RPMI7951 (cell line): ENCODE measurements around a stretch of chr15.

DNA sequence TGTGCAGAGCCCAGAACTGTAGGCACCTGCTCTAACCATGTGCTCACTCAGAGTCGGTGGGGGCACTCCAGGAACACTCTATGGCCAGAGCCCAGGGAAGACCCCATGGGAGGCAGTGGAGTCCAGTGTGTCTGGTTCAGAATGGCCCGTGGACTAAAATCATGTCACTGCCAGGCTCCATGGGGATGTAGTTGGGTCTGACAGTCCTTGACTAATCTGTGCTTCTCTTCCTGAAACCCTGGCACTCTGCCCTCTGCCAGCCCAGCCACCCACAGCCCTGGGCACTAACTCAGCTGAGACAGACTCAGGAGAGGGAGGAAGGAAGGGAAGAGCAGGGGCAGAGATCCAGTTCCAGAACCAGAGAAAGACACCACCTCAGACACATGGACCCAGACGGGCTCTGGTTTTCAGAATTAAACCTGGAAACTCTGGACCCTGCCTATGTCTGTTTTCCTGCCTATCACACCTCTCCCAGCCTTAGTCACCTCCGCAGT, 56.6 kb upstream of the INSYN1 start:
- RAMPAGE, long total RNA = no peak

DNA sequence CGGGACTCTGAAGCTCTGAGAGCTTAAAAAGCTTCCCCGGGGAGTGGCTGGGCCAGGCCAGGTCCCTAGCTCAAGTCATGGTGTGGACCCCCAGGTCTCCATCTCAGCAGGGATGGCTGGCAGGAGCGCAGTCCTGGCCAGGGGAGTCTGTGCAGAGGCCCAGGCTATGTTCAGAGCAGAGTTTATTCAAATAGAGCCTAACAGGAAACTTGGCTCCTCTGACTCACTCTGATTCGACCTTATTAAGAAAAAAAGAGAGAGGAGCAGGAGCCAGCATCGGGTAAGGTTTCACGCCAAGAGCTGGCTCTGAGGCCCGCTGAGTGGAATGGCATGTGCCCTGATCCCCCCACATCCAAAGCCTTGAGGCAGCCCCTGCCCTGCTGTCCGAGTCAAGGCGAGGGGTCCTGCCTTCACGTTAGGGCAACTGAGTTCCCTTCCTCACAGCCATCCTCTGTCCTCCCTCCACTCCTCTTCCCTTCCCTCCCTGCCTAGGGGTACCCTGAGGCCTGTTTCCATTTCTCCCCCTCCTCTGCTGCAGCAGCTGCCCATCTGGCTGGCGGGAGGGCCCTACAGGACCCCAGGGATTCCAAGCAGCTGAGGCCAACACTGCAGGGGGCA, 1.9 kb upstream of the LOXL1 start:
- RAMPAGE, long total RNA = no peak

DNA sequence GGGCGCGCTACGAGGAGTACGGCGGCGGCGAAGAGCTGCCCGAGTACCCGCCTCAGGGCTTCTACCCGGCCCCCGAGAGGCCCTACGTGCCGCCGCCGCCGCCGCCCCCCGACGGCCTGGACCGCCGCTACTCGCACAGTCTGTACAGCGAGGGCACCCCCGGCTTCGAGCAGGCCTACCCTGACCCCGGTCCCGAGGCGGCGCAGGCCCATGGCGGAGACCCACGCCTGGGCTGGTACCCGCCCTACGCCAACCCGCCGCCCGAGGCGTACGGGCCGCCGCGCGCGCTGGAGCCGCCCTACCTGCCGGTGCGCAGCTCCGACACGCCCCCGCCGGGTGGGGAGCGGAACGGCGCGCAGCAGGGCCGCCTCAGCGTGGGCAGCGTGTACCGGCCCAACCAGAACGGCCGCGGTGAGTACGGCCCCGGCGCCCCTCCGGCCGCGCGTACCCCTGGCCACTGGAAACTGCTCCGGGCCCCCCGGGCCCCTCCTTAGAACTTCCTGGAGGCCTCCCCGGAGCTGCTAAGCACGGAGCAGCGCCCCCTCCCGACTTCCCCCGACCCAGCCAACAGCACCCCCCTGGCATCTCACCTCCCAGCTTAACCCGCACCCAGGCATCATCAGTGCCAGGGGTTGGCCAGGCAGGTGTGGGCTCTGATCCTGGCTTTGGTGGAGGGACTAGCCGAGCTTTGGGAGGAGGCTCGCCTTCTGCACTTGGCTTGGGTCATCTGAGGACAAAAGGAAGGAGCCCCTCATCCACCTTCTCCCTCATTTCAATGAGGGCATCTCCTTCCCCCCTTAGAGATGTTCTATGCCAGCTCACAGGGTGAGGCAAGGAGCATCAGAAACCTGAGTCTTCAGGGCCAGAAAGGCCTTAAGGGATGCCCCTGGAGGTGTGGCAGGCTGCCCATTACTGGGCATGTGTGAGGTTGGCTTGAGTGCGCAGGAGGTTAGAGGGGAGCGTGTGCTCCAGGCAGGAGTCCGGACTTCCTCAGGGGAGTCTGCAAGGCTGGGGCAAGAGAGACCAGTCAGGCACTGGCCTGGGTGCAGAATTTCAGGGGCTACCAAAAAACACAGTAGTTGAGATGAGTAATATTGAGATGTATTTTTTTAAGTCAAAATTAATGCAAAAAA, 1.6 kb downstream of the LOXL1 start:
- RAMPAGE, long total RNA = no peak

DNA sequence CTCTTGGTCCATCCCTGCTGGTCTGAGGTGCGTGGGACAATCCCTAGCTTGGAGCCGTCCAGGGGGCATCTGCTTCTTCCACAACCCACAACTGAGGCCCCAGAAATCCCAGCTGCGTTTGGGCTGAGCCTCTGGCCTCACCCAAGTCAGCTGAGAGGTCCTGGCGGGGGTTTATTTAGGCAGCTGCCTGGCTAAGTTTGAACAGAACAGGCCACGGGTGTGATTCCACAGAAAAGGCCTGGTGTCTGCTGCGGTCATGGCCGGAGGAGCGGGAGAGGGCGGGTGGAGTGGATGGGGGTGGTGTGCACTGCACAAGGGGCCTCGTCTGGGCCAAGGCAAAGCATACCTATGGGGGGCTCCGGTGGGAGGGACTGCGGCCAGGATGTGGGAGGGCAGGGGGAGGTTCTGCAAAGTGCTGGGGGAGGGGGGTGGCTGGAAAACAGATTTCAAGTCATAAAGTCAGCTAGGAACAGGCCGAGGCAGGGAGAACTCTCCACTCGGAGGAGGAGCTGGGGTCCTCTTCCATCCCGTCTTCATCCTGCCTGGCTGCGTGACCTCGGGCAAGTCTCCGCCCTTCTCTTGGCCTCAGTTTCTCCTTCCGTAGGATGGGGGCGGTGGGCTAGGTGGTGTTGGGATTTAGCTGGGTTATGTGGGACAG, 713 bp downstream of the ISLR start:
- RAMPAGE, long total RNA = no peak

GRCh38 chr15:74179819-74180680, 6.5 kb downstream of the ISLR start:
- RAMPAGE, long total RNA = no peak

GRCh38 chr15:74217038-74217300, 14.4 kb upstream of the STRA6 start:
- RAMPAGE, long total RNA = no peak

- RAMPAGE, long total RNA = no peak
Measured at GRCh38 chr15:74234290-74234735, 1.8 kb upstream of the CCDC33 start.

GRCh38 chr15:74369002-74369518, 1.6 kb upstream of the CYP11A1 start:
- RAMPAGE, long total RNA = no peak

DNA sequence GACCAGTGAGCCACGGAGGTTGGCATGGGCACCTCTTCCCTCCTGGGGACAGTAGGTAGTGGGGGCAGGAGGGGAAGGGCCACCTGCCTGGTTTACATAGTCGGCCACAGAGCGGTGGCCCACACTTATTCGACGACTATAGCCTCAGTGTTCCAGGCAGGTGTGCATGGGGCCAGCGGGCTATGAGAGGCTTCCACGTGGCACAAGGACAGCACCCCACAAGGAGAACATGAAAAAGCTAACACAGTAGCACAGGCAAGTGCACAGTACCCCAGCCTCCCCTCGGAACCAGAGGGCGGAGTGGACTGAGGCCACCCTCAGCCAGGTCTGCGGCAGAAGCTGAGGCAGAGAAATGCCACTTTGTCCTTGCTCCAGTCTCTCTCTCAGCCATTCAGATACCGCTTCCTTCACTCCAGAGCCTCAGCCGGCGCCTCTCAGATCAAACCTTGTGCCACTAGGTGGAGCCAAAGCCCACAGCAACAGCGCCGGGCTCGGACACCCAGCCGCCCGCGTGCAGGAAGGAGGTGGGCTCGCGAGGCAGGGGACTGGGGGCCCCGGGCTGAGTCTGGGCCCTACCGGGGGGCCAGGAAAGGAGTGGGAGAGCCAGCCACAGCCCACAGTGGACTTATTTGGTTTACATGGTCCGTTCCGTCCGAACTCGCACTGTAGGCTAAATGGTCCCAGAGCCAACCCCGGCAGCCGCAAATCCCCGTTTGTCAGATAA, 6.1 kb upstream of the CYP11A1 start:
- RAMPAGE, long total RNA = no peak

- RAMPAGE, long total RNA = no peak
Measured at GRCh38 chr15:74374198-74375043, 7.0 kb upstream of the CYP11A1 start.

DNA sequence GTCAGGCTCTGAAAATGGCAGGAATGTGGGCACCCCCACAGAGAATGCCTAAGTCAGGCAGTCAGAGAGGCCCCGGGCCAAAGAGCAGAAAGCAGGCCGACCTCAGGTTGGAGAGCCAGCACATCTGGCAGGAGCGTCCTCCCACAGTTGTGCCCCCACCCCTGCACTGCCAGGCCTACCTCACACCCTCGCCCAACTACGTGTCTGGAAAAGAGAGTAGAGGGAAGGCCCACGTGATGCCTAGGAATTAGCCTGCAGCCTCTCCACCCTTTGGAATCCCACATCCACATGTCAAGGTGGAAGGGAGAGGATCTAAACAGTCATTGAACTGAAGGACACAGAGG, 10.7 kb downstream of the SEMA7A start:
- RAMPAGE, long total RNA = no peak

GRCh38 chr15:74664285-74664921, 31.4 kb downstream of the EDC3 start:
- RAMPAGE, long total RNA = no peak

- RAMPAGE, long total RNA = no peak
Measured at GRCh38 chr15:74788262-74789267, 6.7 kb downstream of the CSK start.

DNA sequence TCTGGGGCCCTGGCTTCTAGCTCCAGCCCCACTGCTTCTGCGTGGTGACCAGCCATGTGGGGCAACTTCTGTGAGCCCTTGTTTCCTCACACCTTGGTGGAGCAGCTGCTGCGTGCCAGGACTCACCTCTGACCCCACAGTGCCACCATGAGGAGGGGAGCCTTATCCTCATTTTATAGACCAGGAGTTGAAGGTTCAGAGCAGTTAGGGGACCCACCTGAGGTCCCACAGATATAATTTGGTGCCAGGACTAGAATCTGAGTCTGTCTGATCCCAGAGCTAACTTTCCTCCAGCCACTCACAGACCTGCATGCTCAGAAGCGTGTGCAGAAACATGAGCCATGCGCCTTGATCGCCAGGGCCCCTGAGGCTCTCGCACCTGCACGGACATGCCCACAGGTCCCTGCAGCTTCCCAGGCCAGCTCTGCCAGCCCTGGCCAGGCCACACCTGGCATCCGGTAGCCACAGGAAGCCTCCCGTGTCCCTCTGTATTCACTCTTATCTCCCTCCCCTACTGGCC, 13.0 kb upstream of the LMAN1L start:
- RAMPAGE, long total RNA = no peak

DNA sequence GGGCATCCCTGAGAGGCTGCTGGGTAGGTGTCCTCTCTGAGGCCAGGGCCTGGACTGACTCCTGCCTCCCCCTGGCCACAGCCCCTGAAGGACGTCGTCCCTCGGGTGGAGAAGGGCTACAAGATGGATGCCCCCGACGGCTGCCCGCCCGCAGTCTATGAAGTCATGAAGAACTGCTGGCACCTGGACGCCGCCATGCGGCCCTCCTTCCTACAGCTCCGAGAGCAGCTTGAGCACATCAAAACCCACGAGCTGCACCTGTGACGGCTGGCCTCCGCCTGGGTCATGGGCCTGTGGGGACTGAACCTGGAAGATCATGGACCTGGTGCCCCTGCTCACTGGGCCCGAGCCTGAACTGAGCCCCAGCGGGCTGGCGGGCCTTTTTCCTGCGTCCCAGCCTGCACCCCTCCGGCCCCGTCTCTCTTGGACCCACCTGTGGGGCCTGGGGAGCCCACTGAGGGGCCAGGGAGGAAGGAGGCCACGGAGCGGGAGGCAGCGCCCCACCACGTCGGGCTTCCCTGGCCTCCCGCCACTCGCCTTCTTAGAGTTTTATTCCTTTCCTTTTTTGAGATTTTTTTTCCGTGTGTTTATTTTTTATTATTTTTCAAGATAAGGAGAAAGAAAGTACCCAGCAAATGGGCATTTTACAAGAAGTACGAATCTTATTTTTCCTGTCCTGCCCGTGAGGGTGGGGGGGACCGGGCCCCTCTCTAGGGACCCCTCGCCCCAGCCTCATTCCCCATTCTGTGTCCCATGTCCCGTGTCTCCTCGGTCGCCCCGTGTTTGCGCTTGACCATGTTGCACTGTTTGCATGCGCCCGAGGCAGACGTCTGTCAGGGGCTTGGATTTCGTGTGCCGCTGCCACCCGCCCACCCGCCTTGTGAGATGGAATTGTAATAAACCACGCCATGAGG, 10.1 kb upstream of the LMAN1L start:
- RAMPAGE, long total RNA = no peak

DNA sequence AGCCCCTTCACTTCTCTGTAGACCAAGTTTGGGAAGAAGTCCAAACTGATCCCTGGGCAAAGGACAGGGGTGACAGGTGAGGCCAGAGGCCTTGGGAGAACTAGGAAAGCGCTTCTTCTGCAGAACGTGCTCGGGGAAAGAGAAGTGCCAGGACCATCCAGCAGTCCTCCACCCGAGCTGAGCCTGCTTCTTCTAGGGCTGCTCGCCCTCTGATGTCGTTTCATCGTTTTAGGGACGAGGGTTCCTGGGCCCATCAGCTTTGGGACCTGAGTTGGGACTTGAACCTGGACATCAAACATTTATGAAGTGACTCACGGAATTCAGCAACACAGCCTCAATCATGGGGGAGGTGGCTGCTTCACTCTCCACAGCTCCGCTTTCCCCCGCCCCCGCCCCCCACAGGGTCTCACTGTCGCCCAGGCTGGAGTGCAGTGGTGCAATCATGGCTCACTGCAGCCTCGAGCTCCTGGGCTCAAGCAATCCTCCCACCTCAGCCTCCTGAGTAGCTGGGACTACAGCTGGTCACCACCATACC, 547 bp upstream of the SCAMP2 start:
- RAMPAGE, long total RNA = no peak

- RAMPAGE, long total RNA = no peak
Measured at GRCh38 chr15:74956510-74956705, 164 bp downstream of the RPP25 start.

- RAMPAGE, long total RNA = no peak
Measured at GRCh38 chr15:75069340-75070061, 46.1 kb downstream of the PPCDC start.

DNA sequence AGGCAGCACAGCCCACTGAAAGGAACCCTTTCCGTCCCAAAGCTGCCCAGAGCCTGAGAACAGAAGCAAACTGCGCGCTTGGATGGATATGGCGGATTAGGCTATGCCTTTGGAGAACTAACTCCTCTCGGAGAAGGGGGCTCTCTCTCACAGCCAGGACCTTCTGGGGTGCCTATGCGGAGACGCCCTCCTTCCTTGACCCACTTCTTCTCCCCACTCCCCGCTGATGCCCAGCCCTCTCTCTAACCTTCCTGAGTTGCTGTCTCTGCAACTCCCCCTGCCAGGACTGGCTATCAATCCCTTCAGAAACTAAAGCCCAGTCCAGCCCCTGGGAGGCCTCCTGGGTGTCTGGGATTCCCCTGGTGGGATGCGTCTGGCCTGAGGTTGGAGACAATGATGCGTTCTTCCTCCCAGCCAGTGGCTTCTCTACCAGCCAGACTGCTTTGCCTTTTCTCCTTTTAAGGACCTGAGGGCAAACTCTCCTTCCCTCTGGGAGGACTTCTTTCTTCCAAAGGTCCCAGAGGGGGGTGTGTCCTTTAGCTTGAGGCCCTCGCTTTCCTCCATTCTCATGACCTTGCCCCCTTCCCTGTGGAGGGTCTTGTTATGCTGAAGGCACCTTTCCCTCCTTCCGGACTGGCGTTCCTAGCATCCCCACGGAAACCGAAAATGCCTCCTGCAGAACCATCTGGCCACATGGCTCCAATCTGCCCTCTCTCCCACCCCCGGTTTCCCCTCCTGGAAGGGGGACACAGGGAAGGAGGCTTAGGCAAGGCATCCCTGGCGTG, 63.5 kb upstream of the C15orf39 start:
- RAMPAGE, long total RNA = no peak

DNA sequence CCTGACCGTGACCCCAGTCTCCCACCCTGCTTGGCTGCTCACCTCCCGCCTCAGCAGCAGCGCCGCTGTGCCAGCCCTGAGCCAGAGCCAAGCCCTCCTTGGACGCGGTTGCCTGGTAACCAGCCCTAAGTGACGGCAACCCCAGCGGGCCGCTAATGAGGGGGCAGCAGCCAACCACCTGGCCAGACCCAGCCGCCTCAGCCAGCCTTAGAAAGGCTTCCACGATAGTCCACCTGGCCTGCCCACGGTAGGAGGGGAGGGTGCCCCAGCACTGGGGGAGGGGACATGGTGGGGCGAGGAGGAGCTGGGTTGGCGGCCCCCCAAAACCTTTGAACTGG, 6.2 kb upstream of the C15orf39 start:
- RAMPAGE, long total RNA = no peak